Camera-type eye (tissue), 1 donor: Measurements from ENCODE around the genes ZNF618, TEX53, TNFSF8 and TNC.

GRCh38 chr9:113580325-113581457, 117.2 kb downstream of the RGS3 start:
- RAMPAGE, long total RNA, result no peak

DNA sequence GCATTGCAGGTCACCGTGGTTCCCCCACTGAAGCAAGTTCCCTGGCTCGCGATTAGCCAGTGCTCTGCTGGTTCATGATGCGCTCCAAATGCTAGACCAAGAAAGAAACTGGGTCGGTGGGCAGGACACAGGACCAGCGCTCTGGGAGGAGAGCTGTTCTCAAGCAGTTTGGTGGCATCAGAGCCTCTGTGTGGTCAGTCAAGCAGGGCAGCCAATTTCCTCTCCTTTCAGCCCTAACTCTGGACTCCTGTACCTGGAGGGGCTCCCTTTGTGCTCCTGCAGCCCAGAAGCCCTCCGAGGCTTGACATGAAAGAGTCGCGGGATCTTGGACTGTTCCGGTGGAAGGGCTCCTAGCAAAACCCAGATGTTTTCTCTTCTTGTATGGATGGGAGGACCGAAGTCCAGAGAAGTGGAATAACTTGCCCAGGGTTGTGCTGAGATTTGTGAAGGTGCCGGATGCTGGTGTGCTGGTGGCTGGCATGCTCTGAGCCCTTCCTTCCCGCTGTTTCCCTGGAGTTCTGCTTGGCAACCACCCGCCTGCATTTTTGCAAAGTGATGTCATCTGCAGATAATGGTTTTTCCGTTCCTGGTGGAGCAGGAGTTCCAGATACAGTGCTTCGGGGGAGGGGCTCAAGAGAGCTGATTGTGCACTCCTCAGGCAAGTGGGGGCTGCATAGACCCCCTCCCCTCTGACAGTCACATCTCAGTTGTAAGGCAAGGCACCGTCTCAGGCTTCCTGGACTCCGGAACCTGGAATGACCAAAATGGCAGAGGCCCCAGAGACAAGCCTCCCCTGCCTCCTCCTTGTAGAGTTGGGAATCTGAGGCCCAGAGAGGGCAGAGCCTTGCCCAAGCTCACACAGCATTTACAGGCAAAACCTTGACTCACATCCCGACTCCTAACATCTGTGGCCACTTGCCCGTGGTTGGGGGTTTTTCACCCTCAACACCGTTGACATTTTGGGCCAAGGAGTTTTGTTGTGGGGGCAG, 156.9 kb downstream of the RGS3 start:
- RAMPAGE, long total RNA, result no peak

GRCh38 chr9:113875630-113876635, at the start of gene ZNF618:
ZNF618 (plus strand) TSS chr9:113876309.
- RAMPAGE, long total RNA, result no peak

DNA sequence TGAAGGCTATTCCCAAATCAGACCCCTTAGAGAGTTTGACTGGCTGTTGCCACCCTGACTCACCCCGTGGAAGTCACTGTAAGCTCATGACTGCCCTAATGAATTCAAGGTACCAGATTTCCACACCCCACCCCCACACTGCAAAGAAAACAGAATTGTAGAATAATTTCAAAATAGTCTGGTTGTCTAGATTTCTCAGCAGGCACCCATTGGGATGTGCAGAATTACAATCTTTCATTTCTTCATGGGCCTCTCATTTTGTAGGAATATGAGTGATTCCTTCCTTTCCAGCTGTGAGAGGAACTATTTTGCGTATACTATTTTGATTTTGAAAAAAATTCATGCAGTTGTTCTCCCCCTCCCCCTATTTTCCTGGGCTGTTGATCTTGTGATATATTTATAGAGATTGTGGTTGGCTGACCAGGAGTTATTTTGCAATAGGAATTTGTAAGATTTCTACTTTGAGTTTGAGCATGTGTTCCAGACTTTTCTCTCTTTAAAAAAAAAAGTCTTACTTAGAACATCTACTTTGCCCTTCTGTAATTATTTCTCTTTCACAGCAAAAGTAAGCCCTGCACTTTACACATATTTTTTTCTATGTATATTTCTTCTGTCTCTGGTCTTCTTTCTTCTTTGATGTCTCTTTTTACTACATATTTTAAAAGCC, 79.2 kb downstream of the ZNF618 start:
- RAMPAGE, long total RNA, result no peak

DNA sequence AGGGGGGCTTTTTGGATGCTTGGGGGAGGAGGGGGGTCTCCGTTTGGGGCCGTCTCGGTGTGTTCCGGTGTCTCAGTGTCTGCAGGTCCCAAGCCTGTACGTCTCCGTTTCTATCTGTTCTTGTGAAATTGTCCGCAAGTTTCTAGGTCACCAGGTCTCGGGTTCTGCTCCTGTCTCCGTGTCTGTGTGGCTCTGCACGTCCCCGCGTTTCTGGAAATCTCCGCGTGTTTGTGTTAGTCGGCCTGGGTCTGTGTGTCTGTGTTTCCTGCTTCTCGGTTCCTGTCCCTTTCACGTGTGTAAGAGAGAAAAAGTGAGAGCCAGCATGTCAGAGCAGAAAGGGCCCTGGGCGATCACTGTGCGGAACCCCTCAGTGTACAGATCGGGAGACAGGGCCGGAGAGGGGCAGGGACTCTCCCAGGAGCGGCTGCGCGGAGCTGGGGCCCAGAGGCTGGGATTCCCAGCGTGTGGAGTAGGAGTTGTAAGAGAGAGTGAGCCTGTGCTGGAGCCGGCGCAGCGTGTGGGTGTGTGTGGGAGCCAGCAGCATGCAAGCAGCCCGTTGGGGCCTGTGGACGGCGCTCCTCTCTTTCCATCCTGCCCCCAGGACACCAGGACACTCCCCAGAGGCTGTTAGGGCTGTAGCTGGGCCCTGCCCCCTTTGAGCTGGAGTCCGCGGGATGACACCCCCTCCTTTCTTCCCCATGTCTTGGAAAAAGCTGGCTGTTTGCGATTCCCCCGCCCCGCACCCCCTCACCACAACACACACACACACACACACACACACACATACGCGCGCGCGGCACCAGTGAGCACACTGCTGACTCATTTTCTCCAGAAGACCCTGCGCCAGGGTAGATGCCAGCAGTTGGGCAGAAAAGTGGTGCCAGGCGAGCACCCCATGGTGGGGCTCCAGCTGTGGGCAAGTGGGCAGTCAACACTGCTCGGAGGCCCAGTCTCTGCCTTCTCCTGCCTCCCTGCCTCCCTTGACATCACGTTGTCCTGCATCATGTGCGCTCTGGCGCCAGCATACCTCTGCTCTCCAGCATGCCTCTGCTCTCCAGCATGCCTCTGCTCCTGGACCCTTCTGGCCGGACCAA, 1.3 kb downstream of the COL27A1 start:
- RAMPAGE, long total RNA, result no peak

GRCh38 chr9:114177594-114178129, 22.3 kb downstream of the COL27A1 start:
- RAMPAGE, long total RNA, result no peak

- RAMPAGE, long total RNA, result no peak
These were observed 2.5 kb downstream of the ORM2 start for GRCh38 chr9:114332203-114332545.

DNA sequence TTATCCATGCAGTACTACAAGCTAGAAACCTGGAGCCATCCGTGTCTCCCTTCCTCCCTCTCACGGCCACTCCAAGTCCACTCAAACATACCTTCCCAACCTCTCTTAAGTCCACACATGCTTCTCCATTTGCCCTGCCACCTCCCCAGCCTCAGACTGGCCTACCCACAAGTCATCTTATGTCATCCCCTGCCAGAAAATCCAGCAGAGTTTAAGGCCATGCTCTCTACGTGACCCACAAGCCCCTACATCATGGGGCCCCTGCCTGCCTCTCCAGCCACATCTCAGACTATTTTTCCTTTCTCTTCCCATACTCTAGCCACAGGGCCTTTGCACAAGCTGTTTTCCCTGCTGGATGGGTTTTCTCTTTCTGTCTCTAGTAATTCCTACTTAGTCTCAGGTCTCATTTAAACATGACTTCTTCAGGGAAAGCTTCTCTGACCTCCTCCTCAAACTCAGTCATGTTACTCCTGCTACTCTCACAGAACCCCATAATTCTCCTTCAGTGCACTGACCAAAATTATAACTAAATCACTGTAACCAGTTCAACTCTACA, 26.8 kb downstream of the AKNA start:
- RAMPAGE, long total RNA, result no peak

- RAMPAGE, long total RNA, result no peak
These were observed 20.4 kb downstream of the WHRN start for GRCh38 chr9:114484701-114485450.

- RAMPAGE, long total RNA, result no peak
These were observed 1.7 kb downstream of the WHRN start for GRCh38 chr9:114503522-114504103.

- RAMPAGE, long total RNA, result no peak
These were observed 11.0 kb downstream of the TMEM268 start for GRCh38 chr9:114622149-114622348.

DNA sequence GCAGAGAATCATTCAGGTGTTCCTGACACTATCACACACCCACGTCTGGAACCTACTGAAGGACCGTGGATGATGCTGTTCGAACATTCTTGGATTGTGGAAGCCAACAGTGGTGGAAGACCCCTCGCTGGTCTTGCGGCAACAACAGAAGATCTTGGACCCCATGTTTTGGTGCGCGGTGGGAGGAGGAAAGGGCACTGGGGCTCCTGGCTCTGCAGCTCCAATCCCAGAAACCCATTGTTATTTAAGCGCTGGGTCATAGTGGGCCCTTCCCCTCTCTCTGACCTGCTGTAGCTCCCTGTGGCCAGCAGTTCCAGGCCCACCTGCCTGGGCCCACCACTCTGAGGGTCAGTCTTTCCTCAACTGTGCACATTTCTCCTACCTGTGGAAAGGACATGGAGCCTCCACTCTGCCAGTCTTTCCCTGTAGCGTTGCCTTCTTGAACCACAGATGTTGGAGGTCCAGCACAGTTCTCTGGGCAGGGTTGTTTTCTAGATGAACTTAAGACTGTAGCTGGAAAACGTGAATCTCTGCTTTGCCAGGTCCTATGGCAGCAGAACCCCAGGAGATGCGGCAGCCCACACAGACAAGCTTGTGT, at the start of gene TEX53:
TEX53 (minus strand) TSS at position 196 of the 598 bp plus-strand sequence.
- RAMPAGE, long total RNA, result no peak

- RAMPAGE, long total RNA, result no peak
These were observed 35.5 kb downstream of the TNFSF8 start for GRCh38 chr9:114894697-114895481.

DNA sequence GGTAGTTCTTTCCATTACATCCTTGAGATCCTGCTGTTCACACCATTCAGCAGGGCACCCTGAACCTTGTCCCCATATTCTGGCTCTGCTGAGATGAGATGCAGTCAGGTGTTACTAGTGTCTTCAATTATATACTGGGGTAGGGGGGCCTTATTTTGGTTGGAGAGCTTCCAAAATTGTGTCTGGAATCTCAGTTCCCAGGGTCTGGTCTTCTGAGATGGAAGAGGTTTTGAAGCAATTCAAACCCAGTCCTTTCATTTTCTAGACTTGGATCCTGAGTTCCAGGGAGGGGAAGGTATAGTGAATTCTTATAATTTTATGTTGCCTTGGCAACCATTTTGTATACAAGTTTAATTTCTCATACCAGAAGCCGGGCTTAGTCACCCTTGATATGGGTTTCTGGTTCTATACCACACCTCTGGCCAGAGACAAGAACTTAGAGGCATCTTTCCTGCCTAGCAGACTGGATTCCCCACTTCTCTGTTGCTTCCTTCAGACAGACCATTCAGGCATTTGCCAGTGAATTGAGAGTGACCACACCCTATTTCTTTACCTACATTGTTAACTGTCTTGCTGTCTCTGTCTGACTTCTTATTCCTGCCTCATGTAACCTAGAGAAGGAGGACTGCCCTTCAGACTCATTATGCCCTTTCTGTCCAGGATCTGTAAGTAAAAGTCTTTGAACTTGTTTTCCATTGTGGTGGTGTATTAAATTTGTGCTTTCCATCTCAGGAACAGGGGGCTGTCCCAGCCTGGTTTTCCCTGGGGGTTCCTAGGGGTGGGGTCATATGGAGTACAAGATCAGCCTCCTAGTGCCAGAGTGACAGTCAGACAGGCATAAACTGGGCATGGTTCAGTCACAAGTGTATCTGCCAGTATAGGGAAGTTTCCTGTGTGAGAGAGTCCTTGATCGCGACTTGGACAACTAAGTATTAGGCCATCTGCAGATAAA, 27.6 kb downstream of the TNFSF8 start:
- RAMPAGE, long total RNA, result no peak

DNA sequence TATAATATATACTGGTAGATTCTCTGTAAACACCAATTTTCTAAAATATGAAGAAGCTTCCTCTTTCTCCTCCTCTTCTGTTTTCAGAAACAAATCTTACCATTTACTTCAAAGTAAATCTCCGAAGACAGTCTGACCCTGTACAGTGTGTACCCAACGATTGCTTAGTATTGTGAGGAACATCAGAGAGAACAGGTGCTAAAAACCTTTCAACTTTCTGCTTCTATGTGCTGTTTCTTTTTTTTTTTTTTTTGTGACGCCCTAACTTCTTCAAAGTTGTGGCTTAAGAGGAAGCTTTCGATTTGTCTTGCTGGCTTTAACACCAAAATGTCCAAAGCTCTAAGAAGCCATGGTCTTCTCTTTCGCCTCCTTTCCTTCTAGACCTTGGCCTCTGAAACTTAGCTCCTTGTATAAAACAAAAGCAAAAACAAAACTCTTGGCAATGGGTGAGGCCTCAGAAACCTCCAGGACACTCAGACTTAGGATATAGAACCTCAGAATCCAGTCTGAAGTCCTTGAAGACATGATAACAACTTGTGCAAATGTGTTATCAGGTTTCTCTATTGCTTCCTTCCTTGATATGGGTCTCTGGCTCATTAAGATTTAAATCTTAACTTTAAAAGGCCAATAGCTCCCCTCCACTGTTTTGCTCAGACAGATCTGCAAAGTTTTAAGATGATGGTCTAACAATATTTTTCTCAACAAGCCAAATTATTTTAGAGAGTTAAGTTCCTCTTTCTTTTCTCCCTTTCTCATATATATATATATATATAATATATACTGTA, 1.1 kb downstream of the TNFSF8 start:
- RAMPAGE, long total RNA, result no peak

DNA sequence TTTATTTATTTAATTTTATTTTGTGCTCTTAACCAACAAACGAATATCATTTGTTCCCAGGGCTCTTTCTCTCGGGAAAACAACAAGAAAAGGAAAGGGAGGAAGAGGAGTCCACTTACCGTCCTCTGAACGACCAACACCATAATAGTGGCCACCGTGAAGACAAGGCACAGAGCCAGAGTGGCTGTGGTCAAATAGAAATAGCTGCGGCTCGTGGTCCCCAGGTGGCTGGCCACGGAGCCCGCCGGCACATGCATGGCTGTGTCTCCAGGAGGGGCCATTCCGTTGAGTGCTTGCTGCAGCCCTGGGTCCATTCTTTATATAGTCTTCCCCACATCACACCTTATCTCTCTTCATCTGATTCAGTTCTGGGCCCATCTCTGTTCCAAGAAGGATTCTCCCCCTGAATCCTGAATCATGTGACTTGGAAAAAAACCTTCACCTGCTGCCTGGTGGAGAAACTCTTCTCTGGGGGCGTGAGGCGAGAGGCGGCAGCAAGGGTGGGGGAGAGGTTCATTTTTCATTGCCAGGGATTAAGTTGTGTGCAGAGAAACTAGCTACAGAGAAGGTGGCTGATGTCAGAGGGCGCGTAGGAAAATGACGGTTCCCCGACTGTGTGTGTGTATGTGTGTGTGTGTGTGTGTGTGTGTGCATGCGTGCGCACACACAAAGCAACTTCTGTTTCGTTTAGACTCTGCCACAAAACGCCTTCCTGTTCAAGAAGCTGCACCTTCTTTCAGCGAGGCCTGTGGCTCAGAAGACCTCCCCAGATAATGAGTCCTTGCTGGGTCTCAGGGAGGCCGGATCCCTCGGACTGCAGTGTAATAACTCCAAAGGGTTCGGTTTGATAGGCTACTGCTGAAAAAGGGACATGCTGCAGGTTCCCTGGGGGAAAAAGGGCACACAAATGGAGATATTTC, at the start of gene TNFSF8:
TNFSF8 (minus strand) TSS at position 602 of the 920 bp plus-strand sequence.
- RAMPAGE, long total RNA, result no peak

DNA sequence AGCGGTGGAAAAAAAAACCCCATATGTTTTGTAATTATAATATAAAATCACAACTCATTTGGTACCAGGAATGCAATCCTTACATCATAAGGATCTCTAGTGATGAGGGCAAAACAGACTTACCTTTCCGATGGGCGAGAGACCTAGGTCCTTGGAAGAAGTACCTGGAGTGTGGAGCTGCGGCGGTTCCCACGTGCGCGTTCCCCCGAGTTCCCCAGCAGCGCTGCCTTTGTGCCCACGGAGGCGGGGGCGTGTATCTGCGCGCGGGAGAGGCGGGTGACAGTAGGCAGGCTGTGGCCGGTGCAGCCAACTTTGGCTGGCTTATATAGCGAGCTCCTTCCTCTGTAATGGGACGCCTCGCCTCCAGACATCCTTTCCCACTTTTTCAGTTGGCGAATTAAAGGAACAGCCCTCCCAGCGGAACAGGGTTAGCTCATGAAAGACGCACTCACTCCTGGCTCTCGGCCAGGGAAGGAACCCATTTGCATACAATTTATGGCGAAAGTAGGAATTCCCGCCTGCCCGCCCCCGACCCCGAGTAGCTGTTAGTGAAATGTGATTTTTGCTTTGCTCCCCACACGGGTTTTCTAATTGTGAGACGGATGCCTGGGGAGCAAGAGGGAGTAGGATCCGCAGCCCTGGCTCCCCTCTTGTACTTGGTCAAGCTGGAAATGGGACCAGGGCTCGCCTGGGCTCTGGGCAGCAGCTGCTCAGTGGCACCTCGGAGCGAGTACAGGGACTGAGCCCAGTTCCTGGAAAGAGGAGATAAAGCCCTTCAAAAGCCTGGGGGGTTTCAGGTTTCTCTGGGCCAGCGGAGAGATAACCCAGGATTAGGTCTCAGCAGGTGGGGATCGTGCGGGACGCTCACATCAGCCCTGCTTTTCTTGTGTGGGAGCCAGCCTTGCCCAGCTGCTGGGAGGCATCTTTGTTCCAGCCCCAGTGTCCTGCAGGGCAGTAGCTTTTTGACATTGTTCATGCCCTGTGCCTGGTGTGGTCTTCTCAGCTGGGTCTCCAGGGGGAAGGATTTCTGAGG, at the start of gene TNC:
TNC (minus strand) TSS at position 299 of the 1,033 bp plus-strand sequence.
- RAMPAGE, long total RNA, result start-site peak on the minus strand centred at position 253 of the sequence, 94 bp wide, 228 reads

- RAMPAGE, long total RNA, result no peak
These were observed 115.2 kb upstream of the TRIM32 start for GRCh38 chr9:116571686-116572541.

DNA sequence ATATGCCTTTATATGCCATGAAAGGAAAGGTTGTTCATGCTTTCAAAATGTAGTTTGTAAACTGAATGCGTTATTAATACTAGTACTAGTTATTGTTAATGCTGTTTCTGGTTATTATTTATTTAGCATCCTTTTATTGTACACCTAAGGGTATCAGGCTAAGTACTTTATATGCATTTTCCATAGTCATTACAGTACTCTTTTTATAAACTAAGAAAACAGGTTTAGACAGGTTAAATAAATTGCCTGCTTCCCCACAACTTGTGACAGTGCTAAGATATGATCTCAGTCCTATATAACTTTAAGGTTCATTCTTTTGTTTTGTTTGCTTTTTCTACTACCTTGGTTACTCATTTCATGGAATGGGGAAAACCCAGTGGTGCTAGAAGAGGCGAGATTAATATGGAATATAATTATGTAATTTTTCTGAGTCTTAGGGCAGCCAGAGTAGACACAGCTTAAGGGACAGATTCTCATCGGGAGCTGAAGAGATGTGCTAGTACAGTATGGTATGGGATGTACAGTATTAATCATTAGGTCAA, 6.0 kb downstream of the TRIM32 start:
- RAMPAGE, long total RNA, result no peak

GRCh38 chr9:117413985-117414904, 612 bp downstream of the ASTN2 start:
- RAMPAGE, long total RNA, result no peak